Suprapubic skin (tissue), 4 donors: ENCODE data around the genes GPR153 and DNAJC11.

- PRO-cap = no peak
- RAMPAGE, long total RNA, 4 experiments = no peak in any of the 4 experiments
Measured at GRCh38 chr1:3669395-3670081, 17.2 kb downstream of the TP73 start.

- PRO-cap = no peak
- RAMPAGE, long total RNA, 4 experiments = no peak in any of the 4 experiments
Measured at GRCh38 chr1:3688256-3688726, 36.0 kb downstream of the TP73 start.

GRCh38 chr1:3771346-3771940 lies 1.1 kb upstream of the SMIM1 start:
- PRO-cap = no peak
- RAMPAGE, long total RNA, 4 experiments = no peak in any of the 4 experiments

DNA sequence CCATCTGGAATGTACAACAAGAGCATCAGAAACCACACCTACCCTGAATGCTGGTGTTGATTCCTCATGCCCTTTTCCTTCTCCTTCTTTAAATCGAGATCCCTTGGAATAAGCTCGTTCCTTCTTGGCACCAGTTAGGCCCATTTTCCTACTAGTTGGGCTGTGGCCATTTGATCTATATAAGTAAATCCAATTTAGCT lies 170.4 kb upstream of the AJAP1 start:
- PRO-cap = no peak
- RAMPAGE, long total RNA, 4 experiments = no peak in any of the 4 experiments

GRCh38 chr1:4801494-4801896 lies 147.1 kb downstream of the AJAP1 start:
- PRO-cap = no peak
- RAMPAGE, long total RNA, 4 experiments = no peak in any of the 4 experiments

- PRO-cap = no peak
- RAMPAGE, long total RNA, 4 experiments = no peak in any of the 4 experiments
Measured at GRCh38 chr1:5856355-5856847, 135.8 kb downstream of the NPHP4 start.

DNA sequence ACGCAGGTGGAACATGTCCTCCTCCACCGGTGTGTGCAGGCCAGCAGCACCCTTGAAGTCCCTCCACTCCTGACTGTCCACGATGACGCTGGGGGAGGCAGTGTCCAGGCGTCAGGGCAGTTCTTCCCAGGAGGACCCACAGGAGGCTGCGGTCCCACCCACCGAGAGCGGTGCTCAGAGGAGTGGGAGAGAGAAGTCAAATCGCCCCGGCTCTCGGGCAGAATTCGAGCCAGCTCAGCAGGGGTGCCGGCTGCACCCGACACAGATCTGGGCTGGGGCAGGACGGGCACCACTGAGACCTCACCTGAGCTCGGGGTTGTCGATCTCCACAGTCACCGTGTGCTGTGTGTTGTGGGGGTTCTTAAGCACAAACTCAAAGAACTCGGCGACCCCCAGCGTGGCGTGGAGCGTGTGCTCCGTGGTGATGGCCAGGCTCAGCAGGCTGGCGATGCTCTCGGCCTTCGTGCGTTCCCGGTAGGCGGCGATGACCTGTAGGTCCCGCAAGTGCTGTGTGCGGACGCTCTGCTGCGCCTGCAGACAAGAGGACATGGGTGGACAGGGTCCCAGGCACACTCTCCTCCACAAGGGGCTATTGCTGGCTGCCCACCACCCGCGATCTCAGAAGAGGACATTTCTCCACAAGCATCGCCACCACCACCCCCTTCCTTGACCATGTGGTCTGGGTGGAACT lies 117.5 kb downstream of the NPHP4 start:
- PRO-cap = no peak
- RAMPAGE, long total RNA, 4 experiments = no peak in any of the 4 experiments

GRCh38 chr1:6014095-6014958 lies 22.1 kb upstream of the NPHP4 start:
- PRO-cap = no peak
- RAMPAGE, long total RNA, 4 experiments = no peak in any of the 4 experiments

GRCh38 chr1:6025900-6026699 lies 19.6 kb upstream of the KCNAB2 start:
- PRO-cap = bidirectional peak, plus-strand start at chr1:6026373, minus-strand start at chr1:6026161
- RAMPAGE, long total RNA, 4 experiments = start-site peak on the plus strand in 3 of 4 experiments, at chr1:6026328-6026381 at its widest, 42 to 90 reads per replicate

- PRO-cap = no peak
- RAMPAGE, long total RNA, 4 experiments = no peak in any of the 4 experiments
Measured at GRCh38 chr1:6045272-6045750, 377 bp upstream of the KCNAB2 start.

DNA sequence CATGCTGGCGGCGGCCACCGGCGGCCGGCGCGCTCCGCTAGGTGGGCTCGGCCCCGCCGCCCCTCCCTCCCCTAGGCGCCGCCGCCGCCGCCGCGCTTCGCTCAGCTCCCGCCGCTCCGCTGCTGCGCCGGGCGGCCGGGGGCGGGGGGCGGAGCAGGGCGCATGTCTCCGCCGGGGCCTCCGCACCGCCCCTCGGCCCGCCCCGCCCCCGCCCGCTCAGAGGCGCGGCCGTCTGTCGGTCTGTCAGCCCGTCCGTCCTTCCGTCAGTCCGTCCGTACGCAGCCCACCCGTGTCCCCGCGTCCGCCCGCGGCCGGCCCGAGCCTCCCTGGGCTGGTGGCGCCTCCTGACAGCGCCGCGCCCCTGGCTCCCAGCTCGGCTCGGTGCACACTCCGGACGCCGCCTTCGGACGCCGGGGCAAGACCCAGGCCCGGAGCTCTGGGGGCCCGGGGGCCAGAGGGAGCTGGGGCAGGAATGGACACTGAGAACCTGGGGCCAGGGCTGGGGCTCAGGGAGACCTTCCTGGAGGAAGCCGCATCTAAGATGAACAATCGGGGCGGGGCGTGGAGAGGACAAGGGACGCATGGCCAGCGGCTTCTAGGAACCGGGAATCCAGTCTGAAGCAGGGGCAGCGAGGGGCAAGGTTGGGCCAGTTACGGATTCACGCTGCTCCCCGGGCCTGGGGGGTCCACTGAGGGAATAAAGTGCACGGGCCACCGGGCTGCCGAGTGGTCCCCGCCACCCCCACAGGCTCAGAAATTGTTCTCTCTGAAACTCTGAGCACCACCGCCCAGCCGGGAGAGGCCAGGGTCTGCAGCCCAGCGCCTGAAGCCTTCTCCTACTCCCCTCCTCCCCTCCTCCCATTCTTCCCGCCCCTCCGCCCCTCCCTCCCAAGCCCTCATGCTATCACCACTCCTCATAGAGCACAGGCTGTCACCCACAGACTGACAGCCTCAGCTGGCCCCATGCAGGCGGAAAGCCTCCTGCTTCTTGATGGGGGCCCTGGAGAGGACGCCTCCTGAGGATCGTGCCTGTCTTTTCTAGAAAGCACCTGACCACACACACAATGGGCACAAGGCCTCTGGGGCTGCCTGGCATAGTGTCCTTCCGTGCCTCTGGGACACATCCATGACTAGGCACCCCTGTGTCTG lies at the start of gene GPR153:
GPR153 (minus strand) TSS at position 137 of the 1,149 bp plus-strand sequence.
- PRO-cap = bidirectional peak, plus-strand start at position 266 of the sequence, minus-strand start at position 121 of the sequence
- RAMPAGE, long total RNA, 4 experiments = no peak in any of the 4 experiments

- PRO-cap = no peak
- RAMPAGE, long total RNA, 4 experiments = no peak in any of the 4 experiments
Measured at GRCh38 chr1:6264073-6264596, 3.2 kb upstream of the GPR153 start.

GRCh38 chr1:6358775-6359223 lies 34.8 kb downstream of the ACOT7 start:
- PRO-cap = bidirectional peak, plus-strand start at chr1:6359139, minus-strand start at chr1:6358943
- RAMPAGE, long total RNA, 4 experiments = no peak in any of the 4 experiments

- PRO-cap = no peak
- RAMPAGE, long total RNA, 4 experiments = no peak in any of the 4 experiments
Measured at GRCh38 chr1:6418829-6419444, 782 bp downstream of the HES2 start.

DNA sequence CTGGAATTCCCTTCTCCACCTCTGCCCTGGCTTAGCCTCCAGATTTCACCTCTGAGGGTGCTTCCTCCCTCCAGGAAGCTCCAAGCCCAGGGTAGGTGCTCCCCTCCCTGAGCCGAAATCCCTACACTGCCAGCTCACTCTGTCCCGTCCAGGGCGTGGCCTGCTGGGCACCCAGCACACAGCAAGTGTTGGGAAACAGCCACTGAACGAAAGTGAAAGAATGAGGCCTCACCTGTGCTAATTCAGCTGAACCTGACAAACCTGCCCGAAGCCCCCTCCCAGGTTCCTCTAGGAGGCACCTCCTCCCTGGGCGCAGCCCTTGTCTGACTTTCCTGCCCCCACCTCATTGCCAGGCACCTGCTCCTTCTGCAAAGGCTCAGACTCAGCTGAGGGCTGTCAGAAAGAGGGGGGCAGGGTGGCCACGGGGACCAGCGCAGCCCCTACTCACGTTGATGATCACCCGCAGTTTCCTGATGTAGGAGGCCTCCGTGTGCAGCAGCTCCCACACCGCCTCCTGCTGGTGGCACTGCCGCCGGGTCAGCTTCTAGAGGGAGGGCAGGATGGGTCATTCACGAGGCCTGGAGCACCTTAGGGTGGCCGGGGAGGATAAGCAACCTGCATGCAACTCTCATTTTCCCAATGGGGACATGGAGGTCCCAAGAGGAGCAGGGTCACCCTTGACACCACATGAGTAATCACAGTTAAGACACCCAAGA lies 6.3 kb upstream of the TNFRSF25 start:
- PRO-cap = unidirectional peak, minus-strand start at position 131 of the sequence
- RAMPAGE, long total RNA, 4 experiments = no peak in any of the 4 experiments

DNA sequence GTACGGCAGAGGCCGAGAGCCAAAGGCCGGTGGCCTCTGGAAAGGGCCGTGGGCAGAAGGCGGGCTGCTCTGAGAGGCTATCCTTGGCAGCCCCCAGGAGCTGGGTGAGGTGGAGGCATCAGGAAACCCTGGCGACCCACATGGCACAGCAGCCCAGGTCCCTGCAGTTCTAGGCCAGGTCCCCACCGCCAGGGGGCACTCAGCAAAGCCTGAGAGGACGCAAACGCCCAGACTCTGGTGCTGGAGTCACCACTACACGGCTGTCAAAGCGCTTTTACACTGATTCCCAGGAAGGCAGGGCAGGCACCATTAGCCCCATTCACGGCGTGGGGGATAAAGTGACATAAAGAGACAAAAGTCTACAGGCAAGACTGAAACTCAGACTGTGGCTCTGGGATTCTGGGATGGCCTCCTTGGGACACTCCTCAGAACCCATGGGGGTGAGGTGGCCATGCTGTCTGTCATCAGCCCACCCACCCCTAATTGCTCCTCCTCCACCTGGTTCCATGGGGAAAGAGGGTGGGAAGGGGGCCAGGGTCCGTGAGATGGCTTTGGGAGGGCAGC lies 4.9 kb downstream of the PLEKHG5 start:
- PRO-cap = no peak
- RAMPAGE, long total RNA, 4 experiments = start-site peak on the minus strand in 1 of 4 experiments, centred at position 133 of the sequence, 24 reads per replicate

- PRO-cap = unidirectional peak, plus-strand start at chr1:6490098
- RAMPAGE, long total RNA, 4 experiments = no peak in any of the 4 experiments
Measured at GRCh38 chr1:6489707-6490227, 1.7 kb downstream of the PLEKHG5 start.

DNA sequence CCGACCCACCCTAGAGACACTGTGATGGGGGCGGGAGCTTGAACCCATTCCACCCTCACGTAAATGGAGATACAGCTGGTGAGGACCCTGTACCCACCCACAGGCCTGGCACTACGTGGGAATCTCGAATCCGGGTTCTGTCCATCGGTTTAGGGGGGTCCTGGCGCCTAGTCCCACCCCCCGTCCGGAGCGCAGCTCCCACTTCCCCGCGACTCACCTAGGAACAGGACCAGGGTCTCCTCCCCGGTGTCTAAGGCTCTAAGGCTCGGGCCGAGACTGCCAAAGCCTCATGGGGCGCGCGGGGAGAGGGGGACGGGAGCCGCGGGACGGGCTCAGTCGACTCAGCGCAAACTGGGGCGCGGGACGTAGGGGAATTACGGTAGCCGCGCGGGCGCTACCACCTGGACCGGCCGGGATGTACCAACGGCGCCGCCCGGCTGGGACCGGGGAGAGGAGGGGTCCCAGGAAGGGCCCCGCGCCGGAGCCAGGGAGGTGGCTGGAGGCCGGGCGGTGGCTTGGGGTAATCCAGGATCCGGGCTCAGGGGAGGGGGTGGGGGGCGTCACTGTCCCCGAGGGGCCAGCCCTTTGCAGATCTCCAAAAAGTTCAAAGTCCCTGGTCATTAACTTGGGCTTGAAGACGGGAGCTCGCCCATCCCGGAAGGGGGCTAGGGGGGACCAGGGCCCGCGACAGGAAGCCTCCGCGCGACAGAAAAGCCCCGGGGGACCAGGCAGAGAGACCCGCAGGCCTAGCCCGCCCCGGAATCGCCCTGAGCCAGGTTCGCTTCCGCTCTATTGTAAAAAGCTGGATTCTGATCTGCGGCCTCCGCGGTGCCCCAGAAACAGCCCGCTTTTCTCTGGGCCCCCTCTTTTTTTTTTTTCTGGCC lies 997 bp downstream of the PLEKHG5 start:
- PRO-cap = bidirectional peak, plus-strand start at position 423 of the sequence, minus-strand start at position 353 of the sequence
- RAMPAGE, long total RNA, 4 experiments = start-site peak on the minus strand in 4 of 4 experiments, centred at positions 313 to 346 of the sequence, 27 to 111 reads per replicate

GRCh38 chr1:6701088-6702097 lies at the start of gene DNAJC11:
Gene DNAJC11, minus strand, starts transcription at chr1:6701816.
- PRO-cap = bidirectional peak, plus-strand start at chr1:6701966, minus-strand start at chr1:6701822
- RAMPAGE, long total RNA, 4 experiments = start-site peak on the minus strand in 4 of 4 experiments, at chr1:6701801-6701822 at its widest, 103 to 360 reads per replicate

DNA sequence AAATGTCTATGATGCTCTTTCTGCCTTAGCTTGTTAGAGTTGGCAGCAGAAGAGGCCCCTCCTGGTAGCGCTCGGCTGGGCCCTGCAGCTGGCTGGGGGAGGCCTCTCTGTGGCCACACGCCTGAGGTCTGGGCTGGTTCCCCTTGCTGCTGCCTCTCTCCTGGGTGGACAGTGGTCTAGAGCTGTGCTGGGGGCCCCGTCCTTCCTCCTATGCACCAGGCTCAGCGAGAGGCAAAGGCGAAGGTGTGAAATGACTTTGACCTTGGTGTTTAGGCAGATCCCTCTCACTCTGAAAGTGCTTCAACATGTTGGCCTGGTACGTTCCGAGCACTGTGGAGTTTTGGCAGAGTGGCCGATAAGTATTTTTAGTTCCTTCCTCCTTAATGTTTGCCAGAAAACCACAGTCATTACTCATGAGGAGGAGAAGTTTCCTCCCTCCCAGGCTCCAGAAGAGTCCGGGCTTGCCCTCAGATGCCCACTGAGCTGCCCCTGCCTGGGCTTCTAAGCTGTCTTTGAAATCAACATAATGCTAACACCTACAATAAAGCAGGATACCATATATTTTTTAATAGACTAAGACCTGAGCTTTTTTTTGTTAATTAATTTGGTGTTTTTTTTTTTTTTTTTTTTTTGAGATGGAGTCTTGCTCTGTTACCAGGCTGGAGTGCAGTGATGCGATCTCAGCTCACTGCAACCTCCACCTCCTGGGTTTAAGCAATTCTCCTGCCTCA lies 41.5 kb upstream of the CAMTA1 start:
- PRO-cap = no peak
- RAMPAGE, long total RNA, 4 experiments = no peak in any of the 4 experiments